Esophagus squamous epithelium (tissue), 4 donors: ENCODE data around the genes PACSIN1, SPDEF, ZNF76 and RPL10A.

GRCh38 chr6:34465832-34466633, at the start of gene PACSIN1:
TSS of gene PACSIN1 (plus strand) at chr6:34466076.
- PRO-cap: no peak
- RAMPAGE, long total RNA, 4 experiments: no peak in any of the 4 experiments

DNA sequence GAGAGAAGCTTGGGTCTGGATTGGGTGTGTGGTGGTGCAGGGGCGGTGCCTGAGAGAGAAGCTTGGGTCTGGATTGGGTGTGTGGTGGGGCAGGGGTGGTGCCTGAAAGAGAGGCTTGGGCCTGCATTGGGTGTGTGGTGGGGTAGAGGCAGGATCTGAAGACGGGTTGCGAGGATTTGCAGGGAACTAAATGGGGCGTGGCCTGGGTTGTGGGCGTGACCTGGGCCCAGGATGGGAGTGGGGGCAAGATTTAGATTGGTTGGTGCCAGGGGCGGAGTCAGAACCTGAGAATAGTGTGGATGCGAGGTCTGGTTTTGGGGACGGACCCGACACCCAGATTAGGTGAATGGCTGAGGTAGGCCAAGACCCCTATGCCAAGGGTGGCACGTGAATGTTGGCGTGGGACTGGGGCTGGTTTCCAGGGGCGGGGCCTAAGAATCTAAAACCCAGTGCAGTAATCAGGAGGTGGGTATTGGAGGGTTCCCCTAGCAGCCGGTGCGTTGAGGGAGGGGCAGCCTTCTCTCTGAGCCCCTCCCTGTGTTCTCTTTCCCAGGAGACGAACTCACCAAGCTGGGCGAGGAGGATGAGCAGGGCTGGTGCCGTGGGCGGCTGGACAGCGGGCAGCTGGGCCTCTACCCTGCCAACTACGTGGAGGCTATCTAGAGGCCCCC, 24.1 kb downstream of the SPDEF start:
- PRO-cap: no peak
- RAMPAGE, long total RNA, 4 experiments: no peak in any of the 4 experiments

DNA sequence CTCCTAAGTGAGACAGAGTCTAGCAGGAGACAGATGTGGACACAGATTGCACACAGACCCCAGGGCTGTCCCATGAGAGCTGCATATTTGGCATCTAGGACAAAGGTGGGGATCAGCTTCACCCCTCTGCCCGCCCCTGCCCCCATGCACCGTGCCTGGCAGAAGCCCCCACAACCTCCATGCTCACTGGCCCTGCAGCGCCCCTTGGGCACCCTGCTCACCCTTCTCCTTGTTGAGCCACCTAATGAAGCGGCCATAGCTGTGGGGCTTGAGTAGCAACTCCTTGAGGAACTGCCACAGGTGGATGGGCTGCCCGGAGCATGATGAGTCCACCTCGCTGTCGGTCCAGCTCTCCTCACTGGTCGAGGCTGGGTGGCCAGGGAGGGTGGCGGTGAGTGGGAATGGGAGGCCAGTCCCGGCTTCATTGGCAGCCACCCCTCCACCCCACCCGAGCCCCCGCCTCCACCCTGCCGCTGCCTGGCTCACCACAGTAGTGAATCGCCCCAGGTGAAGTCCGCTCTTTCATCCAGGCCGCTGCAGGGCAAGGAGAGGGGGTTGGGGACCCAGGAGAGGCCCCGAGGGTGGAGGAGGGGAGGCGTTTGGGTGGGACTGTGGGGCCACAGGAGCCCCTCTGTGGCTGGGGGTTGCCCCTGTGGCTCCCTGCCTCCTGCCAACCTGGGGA, 17.0 kb downstream of the SPDEF start:
- PRO-cap: no peak
- RAMPAGE, long total RNA, 4 experiments: no peak in any of the 4 experiments

- PRO-cap: no peak
- RAMPAGE, long total RNA, 4 experiments: no peak in any of the 4 experiments
Measured at GRCh38 chr6:34555830-34556530, at the start of gene SPDEF. TSS of gene SPDEF (minus strand) at chr6:34556329.

- PRO-cap: no peak
- RAMPAGE, long total RNA, 4 experiments: no peak in any of the 4 experiments
Measured at GRCh38 chr6:34580792-34581275, 24.7 kb upstream of the SPDEF start.

GRCh38 chr6:34601048-34601650, 45.0 kb upstream of the SPDEF start:
- PRO-cap: no peak
- RAMPAGE, long total RNA, 4 experiments: no peak in any of the 4 experiments

GRCh38 chr6:34642337-34642714, 54.2 kb downstream of the ILRUN start:
- PRO-cap: unidirectional peak, plus-strand start at chr6:34642633
- RAMPAGE, long total RNA, 4 experiments: no peak in any of the 4 experiments

GRCh38 chr6:34673099-34673541, 23.4 kb downstream of the ILRUN start:
- PRO-cap: no peak
- RAMPAGE, long total RNA, 4 experiments: no peak in any of the 4 experiments

DNA sequence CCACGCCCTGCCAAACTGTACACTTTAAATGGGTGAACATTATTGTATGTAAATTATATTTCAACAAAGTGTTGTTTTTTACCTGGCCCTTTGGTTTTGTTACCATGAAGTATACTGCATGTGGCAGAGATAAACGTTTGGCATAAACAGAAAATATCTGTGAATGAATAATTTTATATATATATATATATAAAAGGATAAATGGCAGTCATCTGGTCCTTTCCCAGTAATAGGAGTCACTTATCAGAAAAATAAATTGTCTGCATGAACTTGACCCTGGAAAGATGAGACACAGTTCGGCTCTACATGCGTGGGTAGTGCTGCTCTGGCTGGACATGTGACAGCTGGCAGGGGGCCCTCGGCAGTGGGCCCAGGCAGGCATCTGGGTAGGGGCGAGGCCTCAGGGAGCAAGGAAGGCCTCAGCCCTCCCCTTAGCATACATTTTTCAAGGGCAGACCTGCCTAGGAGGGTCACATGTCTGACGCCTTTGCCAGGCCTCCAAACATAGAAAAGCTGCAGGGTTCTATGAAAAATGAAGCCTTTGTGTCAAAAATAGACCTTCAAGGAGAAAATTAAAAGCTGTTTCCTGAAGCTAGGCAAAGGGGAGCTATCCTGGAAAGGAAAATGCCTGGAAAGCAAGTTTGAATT, 12.7 kb upstream of the ILRUN start:
- PRO-cap: no peak
- RAMPAGE, long total RNA, 4 experiments: no peak in any of the 4 experiments

DNA sequence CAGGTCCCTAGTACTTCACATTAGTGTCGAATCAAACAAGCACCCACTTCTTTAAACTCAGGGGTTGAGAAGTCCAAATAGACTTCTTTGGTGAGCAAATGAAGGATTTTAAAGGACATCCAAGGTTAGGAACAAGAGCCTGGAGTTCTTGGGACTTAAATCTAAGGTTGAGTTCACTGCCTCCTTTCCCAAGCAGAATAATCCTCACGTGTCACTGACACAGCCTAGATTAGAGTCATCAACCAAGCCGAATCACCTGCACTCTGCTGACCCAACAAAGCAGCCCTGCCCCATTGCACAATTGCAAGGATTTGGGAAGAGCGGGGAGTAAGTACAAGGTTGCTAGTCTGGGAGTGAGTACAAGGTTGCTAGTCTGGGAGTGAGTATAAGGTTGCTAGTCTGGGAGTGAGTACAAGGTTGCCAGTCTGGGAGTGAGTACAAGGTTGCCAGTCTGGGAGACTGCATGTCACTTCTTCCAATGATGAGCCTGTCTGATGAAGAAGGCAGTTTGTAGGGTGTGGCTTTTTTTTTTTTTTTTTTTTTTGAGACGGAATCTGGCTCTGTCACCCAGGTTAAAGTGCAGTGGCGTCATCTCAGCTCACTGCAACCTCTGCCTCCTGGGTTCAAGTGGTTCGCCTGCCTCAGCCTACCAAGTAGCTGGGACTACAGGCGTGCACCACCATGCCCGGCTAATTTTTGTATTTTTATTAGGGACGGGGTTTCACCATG, 16.8 kb upstream of the SNRPC start:
- PRO-cap: no peak
- RAMPAGE, long total RNA, 4 experiments: no peak in any of the 4 experiments

DNA sequence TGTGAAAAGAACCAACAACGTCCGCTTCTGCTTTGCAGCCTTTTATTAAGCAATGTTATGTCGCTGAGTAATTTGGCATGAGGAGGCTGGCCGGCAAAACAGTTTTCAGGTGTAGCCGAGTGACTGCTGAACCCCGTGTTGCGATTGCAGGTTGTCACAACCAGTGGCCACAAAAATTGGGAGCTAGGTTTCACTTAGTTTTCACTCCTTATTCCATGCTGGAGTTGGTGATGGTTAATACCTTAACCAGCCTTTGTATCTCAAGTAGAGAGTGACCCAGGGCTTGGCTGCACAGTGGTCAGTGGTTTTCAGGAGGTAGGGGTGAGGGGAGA, 1.2 kb downstream of the BLTP3A start:
- PRO-cap: bidirectional peak, plus-strand start at position 96 of the sequence, minus-strand start outside the sequence
- RAMPAGE, long total RNA, 4 experiments: no peak in any of the 4 experiments

- PRO-cap: unidirectional peak, plus-strand start at chr6:34836200
- RAMPAGE, long total RNA, 4 experiments: no peak in any of the 4 experiments
Measured at GRCh38 chr6:34835832-34836501, 44.1 kb downstream of the BLTP3A start.

DNA sequence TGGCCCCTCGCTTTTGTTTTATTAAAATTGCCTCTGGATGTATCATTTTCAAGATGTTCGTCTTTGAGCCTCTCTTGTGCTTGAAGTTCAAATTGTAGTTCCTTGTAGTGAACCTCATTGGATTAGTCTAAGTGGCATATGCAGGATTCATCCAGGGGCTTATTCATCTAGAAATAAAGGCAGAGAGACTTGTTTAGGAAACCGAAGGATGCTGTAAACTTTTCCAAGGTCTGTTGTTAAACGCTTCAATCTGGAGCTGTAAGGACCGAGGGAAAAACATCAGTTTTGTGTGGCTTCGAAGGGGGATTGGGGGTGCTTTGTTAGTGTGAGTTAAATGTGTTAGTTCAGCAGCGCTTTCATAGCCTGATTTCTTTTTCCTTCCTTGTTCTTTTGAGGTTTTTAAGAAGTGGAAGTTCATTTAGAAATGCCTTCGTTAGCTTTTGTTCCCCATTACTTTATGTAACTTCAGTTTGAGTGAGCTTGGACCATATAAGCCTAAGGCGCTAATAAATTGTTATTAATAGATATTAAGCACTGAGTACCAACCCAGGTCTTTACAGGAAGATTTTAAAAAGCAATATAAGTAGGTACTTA, 1.4 kb downstream of the ANKS1A start:
- PRO-cap: no peak
- RAMPAGE, long total RNA, 4 experiments: no peak in any of the 4 experiments

GRCh38 chr6:35014253-35014941, 125.3 kb downstream of the ANKS1A start:
- PRO-cap: no peak
- RAMPAGE, long total RNA, 4 experiments: no peak in any of the 4 experiments

GRCh38 chr6:35026122-35026681, 114.9 kb downstream of the TCP11 start:
- PRO-cap: unidirectional peak, plus-strand start at chr6:35026597
- RAMPAGE, long total RNA, 4 experiments: no peak in any of the 4 experiments

DNA sequence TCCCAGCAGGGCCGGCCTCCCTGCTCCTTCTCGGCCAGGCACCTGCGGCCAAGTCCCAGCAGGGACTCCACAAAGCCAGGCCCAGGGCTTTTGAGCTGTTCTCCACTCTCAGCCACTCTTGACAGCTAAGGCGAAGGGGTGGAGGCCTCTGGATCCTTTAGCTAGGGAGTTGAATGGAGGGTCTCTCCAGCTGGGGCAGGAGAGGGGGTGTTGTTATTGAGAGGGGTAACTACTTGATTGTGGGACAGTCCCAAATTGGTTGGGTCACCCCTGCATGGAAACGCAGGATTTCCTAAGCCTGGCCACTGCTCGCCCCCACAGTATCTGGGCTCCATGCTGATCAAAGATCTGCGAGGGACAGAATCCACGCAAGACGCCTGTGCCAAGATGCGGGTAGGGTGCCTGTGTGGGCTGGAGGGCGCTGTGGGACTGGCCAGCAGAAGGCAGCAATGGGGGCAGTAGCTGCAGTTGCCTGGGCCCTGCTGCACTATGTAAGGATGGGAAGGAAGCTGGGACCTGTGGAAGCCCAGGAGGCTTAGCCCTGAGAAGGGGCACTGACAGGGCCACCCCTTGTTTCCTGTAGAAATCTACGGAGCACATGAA, 58.2 kb downstream of the TCP11 start:
- PRO-cap: no peak
- RAMPAGE, long total RNA, 4 experiments: no peak in any of the 4 experiments

GRCh38 chr6:35258813-35259878, at the start of gene ZNF76:
TSS of gene ZNF76 (plus strand) at chr6:35259735.
- PRO-cap: bidirectional peak, plus-strand start at chr6:35259716, minus-strand start at chr6:35259437
- RAMPAGE, long total RNA, 4 experiments: start-site peak on the plus strand in 2 of 4 experiments, at chr6:35259493-35259790 at its widest, 16 to 39 reads per replicate; start-site peak on the minus strand in 2 of 4 experiments, at chr6:35259381-35259447 at its widest, 6 to 7 reads per replicate

DNA sequence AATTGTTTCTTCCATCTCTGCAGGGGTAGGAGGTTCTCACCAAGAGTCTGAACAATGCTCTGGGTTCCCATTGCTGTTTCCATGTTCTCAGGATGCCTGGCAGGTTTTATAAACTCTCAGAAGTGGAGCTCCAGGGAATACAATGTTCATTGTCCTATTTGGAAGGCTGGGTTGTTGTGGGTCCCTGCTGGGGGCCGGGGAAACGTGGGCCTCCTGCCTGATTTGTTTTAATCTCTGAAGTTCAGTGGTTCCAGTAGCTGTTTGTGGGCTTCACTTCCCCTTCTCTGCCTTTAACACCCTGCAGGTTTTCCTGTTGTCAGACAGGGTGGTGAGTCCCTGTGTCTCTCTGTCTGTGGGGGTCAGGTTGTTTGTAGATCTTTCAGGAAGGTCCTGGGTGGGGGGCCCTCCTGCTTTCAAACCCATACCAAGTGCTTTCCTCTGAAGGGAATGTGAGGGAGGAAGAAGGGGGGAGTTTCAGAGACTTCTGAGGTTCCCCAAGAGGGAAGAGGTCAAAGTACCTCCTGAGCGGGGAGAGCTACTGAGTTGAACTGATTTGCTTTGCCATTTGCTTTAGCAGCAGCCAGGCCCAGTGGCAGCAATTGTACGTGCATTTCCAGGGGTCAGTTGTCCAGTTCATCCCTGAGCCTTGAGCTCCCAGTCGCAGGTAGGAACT, 6.1 kb downstream of the PPARD start:
- PRO-cap: no peak
- RAMPAGE, long total RNA, 4 experiments: no peak in any of the 4 experiments

DNA sequence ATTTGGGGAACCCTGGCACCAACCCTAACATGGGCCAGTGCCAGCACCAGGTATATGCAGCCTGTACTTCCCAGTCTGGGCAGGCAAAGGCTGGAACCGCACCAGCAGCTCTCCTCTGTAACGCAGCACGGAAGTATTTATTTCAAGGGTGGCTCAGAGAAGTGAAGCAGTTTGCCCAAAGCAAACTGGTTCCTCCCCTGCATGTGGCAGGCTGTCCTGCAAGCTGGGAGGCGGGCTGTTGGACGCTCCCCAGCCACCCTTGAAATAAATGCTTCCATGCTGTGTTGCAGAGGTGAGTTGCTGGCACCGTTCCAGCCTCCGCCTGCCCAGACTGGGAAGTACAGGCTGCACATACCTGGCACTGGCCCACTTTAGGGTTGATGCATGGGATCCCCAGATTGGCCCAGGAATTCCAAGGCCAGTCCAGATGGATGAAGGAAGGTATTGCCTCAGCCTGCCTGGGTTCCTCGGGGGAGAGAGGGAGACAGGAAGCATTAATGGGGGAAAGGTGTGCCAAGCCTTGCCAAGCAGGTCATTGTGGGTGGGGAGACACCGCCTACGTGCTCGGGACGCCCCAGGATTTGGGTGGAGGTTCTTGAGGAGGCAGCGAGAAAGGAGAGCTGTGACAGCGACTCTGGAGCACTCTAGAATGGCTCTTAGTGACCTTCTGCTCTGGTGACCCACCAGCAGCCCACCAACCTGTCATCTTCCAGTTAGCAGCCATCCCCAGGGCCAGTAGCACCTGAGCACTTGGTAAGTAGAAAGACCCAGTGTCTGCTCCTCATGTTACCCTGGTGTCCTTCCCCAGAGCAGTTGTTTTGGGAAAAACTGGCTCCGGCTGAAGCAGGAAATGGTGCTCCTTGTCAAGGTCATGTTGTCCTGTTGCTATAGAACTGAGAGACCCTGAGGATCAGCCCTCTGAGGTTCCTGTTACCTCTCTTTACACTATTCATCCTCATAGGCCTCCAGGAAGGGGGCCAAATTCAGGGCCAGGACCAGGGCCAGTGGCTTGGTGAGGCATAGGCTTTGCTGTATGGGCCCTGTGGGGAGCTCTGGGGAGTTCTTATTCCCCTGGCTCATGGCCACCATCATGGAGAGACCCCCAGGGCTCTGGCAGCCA, 50.1 kb downstream of the PPARD start:
- PRO-cap: bidirectional peak, plus-strand start at position 202 of the sequence, minus-strand start at position 135 of the sequence; unidirectional peak, plus-strand start at position 577 of the sequence
- RAMPAGE, long total RNA, 4 experiments: start-site peak on the plus strand in 3 of 4 experiments, centred at positions 612 to 626 of the sequence, 18 to 540 reads per replicate

DNA sequence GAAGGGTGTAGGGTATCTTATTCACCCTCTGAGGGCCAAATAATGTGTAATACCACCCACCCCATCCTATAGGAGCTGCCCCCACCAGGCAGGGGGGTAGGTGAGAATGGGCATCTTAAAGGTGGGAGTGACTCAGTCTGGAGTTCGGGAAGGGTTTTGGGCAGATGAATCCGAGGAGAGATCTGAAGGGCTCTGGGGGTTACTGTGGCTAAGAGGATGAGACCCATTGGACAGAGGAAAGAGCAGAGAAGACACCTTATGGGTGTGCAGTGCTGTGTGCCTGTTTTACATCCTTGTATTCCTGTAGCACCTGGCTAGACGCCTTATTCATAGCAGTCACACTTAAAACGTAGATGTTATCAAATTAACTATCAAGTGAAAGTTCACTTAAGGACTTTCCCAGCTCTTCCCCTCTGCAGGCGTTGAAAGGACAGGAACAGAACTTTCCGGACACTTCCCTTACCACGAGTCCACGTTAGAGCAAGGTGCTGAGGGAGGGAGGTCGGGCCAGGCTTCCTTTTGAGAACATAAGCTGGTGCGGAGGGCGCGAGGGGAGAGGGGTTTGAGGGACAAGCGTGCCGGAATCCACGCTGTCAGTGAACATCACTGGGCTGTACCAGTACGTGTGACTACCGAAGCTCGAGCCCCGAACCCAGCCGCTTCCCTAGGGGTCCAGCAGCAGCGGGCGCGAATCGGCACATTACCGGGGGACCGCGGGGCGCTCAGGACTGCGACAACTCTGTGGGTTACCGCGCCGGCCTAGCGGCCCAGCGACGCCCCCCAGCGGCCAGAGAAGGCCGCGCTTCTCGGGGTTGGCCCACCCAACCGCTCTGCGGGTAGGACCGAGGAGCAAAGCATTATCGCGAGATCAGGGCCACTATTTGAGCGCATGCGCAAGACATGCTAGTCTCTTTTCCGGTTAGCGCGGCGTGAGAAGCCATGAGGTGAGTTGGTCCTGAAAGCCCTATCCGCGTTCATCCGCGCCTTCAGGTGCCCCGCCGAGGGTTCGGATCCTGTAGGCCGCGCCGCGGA, at the start of gene RPL10A:
Gene RPL10A (plus strand): TSS at position 906 of the 1,032 bp plus-strand sequence.
- PRO-cap: bidirectional peak, plus-strand start at position 922 of the sequence, minus-strand start at position 741 of the sequence
- RAMPAGE, long total RNA, 4 experiments: start-site peak on the plus strand in 4 of 4 experiments, centred at positions 914 to 919 of the sequence, 14,369 to 43,116 reads per replicate